WTC11 (cell line): ENCODE measurements around a stretch of chr1.

GRCh38 chr1:16396627-16397569 lies 29.9 kb downstream of the SZRD1 start:
- PRO-cap = no peak

- PRO-cap = bidirectional peak, plus-strand start at chr1:16613373, minus-strand start at chr1:16613308; bidirectional peak, plus-strand start at chr1:16613660, minus-strand start at chr1:16613527
Measured at GRCh38 chr1:16612906-16613819, 172.6 kb downstream of the NECAP2 start.

DNA sequence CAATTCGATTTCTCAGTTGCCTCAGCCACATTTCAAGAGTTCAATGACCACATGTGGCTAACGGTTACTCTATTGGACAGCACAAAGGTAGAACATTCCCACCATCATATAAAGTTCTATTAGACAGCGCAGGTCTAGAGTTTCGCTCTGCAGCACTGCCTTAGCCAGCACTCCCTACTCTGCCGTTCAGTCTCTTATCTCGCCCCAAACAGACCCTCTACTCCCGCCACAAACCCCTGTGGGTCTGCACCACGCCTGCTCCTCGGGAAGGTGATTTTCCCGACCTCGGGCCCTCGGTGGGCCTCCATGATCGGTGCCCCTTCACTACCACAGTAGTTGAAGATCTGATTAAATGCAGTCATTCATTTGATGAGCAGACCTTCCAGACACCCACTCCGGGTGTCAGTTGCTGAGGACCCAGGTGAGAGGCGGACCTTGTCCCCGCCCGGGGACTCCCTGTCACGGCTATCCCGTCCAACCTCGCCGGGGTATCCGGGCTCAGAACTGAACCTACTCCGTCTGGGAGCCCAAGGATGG lies 203.5 kb downstream of the NECAP2 start:
- PRO-cap = no peak

- PRO-cap = no peak
Measured at GRCh38 chr1:16697127-16697581, 224.6 kb upstream of the CROCC start.

DNA sequence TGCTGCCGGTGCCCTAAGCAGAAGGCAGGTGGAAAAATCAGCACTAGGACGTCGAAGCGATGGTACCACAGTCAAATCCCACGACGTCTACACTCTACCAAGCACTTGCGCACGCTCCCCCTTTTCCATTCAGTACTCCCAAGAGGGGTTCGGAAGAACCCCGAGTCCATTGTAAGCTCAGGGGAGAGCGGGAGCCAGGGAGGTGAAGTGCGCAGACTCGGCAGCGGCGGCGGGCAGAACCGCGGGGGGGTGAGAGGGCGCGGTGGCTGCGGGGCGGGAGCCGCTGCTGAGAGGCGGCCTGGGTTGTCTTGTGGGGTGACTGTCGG lies 48.5 kb upstream of the CROCC start:
- PRO-cap = unidirectional peak, plus-strand start at position 214 of the sequence

DNA sequence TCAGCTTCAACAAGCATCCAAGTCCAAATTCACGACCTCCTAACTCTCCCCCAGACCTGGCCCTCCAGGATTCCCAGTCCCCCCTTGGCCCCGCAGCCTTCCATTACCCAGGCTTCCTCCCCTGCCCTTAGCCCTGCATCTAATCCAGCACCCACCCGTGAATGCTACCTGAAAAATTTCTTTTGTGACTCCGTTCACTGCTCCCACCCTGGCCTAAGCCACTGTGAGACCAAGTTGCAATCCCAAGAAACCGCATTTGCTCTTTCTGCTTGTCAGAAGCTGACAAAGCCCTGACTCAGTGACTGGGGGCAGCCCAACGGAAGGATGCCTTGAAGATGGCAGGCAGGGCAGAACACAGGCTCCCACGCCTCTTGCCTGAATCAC lies 918 bp upstream of the MFAP2 start:
- PRO-cap = no peak

- PRO-cap = no peak
Measured at GRCh38 chr1:17201501-17201863, 3.4 kb upstream of the PADI1 start.

- PRO-cap = no peak
Measured at GRCh38 chr1:17204641-17204906, 354 bp upstream of the PADI1 start.

GRCh38 chr1:17250728-17251052 lies 1.8 kb downstream of the PADI3 start:
- PRO-cap = no peak

GRCh38 chr1:17377332-17377551 lies 5.2 kb downstream of the PADI6 start:
- PRO-cap = no peak

DNA sequence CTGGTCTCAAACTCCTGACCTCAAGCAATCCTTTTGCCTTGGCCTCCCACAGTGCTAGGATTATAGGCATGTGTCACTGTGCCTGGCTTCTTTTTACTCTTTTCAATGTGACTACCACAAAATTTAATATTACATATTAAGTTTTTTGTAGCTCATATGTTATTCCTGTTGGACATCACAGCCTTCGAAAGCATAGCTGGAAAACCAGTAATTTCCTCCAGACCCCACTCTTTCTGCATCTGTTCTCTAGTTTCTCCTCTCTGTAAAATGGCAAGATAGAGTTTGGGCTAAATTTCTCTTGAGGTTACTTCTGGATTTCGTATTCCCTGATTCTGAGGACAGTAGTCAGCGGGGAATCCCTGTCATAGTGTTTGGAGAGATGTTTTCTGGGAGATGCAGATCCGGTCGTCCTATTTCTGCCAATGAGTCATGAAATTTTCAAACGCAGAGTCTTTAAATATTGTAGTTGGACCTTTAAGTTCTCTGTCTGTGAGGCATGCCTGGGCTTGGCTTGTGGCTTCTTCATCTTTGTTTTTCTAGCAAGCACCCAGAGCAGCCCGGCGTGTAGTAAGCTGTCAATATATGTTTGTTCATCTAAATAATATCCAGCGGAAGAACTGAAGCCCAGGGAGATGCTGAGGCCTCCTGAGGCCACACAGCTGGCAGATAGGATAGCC lies 3.8 kb upstream of the RCC2 start:
- PRO-cap = no peak

GRCh38 chr1:17531076-17531337 lies 8.5 kb upstream of the ARHGEF10L start:
- PRO-cap = no peak

GRCh38 chr1:17539121-17539485 lies 395 bp upstream of the ARHGEF10L start:
- PRO-cap = no peak

GRCh38 chr1:17567576-17568180 lies 28.2 kb downstream of the ARHGEF10L start:
- PRO-cap = no peak

- PRO-cap = no peak
Measured at GRCh38 chr1:17572113-17572859, 32.8 kb downstream of the ARHGEF10L start.

DNA sequence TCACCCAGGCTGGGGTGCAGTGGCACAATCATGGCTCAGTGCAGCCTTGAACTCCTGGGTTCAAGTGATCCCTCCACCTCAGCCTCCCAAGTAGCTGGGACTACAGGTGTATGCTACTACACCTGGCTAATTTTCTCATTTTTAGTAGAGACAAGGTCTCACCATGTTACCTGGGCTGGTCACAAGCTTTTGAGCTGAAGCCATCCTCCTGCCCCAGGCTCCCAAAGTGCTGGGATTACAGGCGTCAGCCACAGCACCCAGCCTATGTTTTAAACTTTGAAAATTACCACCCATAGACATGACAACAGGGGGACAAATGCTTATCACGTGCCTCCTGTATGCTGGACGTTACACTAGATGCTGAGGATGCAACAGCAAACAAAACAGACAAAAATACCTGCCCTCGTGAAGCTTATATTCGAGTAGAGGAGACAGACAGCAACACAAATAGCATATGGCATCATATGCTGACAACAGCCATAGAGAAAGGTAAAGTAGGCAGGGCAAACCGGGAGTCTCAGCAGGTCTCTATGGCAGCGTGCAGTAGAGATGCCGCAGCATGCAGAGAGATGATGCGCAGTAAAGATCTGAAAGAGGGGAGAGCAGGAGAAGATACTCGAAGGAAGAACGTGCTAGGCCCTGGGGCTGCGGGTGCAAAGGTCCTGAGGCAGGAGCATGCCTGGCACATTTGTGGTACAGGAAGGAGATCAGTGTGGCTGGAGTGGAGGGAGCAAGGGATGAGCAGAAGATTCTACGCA lies 44.8 kb downstream of the ARHGEF10L start:
- PRO-cap = no peak

GRCh38 chr1:17591829-17592708 lies 52.6 kb downstream of the ARHGEF10L start:
- PRO-cap = no peak

DNA sequence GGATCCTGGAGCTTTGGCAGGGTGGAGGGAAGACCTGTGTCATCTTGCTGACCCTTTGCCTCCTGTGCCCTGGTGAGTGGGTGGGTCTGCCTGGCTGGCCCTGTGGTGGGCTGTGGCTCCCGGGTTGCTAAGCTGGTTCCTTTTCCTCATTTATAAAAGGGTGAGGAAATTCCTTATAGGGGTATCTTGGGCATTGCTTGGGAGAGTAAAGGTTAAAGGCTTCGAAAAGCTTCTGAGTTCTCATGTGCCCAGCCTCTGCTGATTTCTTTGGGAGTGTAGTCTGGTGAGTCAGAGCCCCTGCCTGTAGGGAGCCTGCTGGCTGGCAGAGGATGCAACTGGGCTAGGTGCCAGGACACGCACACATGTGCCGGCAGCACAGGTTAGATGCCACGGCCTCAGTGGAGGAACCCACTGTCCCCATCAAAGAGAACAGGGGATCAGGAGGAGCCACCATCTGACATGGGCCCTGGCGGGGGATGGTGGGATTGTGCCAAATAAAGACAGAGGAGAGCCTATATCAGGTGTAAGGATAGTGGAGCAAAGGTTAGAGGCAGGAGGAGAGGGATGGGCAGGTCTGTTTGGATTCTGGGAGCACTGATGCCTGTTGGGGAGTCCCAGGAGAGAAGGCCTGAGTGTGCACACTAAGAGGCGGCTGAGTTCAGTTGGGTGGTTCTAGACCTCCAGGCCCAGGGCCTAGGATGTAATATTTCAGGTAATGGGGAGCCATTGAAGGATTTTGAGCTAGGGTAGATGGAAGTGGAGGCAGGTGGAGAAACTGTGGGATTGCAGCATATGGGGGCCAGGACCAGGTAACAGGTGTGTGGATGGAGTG lies 85.4 kb downstream of the ARHGEF10L start:
- PRO-cap = no peak

- PRO-cap = no peak
Measured at GRCh38 chr1:17648393-17649257, 106.5 kb upstream of the ACTL8 start.

DNA sequence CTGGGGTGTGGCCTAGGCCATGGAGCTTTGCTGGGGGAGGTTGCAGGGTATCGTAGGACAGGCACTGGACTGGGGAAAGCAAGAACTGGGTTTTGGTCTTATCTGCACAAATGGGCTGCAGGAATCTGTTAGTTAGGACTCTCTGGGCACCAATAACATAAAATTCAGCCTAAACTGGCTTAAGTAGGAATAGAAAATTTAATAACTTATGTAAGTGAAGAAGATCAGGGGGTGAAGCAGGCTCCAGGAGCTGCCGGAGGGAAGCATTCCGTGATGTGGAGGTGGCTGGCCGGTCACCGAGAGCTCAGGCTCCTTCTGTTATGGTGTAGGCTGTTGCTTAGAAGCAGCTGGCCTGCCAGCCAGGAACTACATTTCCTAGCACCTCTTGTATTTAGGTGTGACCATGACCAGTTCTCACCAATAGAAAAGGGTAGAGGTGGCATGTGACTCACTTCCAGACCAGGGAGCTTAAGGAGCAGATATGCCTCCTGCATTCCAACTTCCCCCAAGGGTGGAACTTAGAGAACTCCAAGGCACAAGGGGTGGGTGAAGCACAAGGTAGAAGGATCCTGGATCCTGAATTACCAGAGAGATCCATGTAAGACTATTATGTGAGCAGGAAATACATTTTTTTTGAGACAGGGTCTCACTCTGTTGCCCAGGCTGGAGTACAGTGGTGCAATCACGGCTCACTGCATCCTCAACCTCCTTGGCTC lies 120.7 kb downstream of the ACTL8 start:
- PRO-cap = no peak